Metastatic Breast Carcinoma in the Ovary (tissue), 3 donors: ENCODE measurements around the gene CYP26C1.

DNA sequence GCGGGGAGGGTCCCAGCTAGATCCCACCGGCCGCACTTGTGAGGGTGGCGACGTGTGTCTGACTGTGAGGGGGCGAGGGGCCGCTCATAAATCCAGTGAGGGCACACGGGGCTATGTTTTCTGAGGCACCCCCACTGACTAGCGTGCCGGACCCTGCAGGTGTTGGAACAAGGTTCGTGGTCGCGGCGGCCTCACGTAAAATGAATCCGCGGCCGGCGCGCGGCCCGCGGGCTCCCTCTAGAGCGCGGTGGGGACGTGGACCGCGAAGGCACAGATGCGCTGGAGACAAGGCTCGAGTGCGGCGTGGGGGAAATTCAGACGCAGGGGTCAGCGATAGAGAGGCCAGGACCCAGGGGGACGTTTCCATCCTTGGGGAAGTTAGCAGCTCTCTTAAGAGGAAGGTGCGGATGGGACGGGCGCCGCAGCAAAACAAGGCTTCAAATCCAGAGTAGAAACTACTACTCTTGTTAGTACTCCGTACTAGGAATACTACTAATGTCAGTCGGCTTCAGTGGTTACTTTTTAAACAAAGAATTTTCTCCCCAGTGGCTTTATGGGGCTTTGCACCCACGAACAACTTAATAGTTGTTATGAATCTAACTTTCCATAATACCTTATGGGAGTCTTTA lies 510 bp upstream of the IDE start:
- PRO-cap, 3 experiments = peak in 2 of 3 experiments; most common plus-strand start position 271 of the sequence (in 1); most common minus-strand start position 169 of the sequence (in 2)

- PRO-cap, 3 experiments = no peak in any of the 3 experiments
These were observed 6.6 kb upstream of the IDE start for GRCh38 chr10:92580521-92580831.

GRCh38 chr10:92757743-92758261 lies 68.0 kb downstream of the HHEX start:
- PRO-cap, 3 experiments = no peak in any of the 3 experiments

DNA sequence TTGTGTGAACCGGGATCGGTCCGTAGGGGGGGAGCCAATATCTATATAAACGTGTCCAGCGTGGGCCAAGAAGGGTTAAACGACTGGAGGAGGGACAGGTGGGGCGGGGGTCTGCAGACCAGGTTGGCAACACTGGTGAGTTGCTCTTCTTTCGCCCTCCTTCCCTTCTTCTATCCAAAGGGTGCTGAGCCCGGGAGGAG lies at the start of gene CYP26C1:
TSS of gene CYP26C1 (plus strand) at position 72 of the 200 bp plus-strand sequence.
- PRO-cap, 3 experiments = no peak in any of the 3 experiments

DNA sequence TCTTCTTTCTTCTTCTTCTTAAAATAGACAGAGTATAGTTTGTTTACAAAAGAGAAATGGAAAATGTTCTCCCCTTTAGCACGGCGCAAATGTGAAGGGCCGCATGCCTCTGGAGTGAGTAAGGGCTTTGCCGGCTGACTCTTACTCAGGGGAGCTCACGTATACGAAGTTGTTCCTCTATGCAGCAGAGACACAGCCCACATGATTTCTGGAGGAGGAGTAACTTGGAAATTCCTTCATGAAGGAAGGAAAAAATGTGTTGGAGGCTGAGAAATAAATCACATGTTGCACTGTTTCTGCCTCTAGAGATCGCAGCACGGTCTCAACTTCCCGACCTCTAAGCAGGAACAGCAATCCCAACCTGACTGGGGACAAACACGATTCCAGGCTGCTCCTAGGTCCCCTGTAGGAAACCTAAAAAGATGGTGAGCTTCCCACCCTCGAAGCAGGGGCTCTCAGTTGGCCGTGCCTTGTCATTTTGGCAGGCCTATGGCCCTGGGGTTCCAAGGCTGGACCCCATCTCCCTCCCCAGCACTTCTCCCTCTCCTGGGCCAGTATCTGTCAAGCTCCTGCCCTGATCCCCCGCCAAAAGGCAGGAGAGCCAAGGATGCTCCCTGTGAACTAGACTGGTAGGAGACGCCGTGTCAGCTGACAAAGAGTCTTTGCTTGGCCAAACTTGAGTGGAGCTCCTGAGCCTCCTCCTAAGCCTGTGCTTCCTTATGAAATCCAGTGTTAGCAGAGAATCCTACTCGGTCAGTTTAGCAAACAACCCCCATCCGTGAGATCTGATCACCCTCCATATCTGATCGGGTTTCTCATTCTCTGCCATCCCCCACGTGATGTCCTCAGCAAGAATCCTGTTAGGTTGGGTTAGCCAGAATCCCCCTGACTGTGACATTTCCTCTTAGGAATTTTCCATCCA lies 44.6 kb downstream of the MYOF start:
- PRO-cap, 3 experiments = peak in 3 of 3 experiments; most common plus-strand start position 729 of the sequence (in 2); most common minus-strand start position 93 of the sequence (in 1)

DNA sequence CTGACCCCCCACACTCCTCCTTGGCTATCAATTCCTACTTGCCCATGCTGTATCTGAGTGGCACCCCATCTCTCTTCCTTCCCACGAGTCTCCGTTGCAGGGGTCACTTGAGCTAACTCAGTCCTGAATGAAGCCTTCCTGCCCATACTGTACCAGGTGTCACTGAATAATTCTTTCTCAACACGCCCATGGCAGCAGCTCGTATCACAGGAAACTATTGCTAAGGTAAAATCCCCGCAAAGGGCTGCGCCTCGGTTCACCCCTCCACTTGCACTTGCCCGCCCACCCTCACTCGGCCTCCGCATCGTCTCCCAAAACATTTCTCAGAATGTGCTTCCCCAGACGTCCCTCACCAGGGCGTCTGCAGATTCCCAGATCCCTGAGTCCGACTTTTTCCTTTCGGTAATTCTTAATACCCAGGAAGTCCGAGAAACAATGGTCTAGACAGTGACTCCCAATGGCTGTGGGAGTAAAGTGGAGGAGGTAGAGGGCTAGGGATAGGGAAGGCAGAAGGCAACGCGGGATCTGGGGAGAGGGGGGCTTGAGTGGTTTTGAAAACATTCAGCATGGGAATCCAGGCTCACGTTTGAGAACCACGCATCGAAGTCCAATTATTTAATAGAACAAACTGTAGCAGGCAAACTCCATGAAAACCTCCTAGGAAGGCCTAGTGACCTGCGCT lies 43.8 kb downstream of the MYOF start:
- PRO-cap, 3 experiments = peak in 3 of 3 experiments; most common plus-strand start position 428 of the sequence (in 1); most common minus-strand start position 387 of the sequence (in 3)

DNA sequence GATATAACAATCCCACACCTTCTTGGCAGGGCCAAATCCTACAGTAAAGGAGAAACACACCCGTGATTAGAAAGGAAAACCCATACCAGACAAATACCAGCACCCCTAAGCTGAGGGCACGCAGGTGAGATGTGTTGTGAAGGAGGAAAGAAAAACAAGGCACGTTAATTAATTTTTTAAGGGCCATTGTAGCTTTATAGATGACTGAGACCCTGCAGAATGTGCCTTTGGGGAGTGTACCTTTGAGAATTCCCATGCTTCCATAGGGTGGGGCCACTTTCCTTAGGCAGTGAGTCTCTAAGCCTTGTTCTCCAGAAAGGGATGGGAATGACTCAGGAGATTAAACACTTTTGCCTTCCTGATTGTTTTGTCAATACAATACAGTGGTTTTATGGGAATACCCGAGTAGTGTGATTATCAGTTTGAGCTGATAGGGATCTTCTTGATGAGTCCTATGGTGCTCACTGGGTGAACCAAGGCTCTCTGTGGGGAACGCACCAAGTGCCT lies 6.4 kb downstream of the MYOF start:
- PRO-cap, 3 experiments = no peak in any of the 3 experiments

- PRO-cap, 3 experiments = no peak in any of the 3 experiments
These were observed 5.3 kb downstream of the RBP4 start for GRCh38 chr10:93595462-93596400.

GRCh38 chr10:93845766-93846171 lies 48.0 kb upstream of the SLC35G1 start:
- PRO-cap, 3 experiments = no peak in any of the 3 experiments

- PRO-cap, 3 experiments = peak in 1 of 3 experiments; most common minus-strand start chr10:94005193 (in 1)
These were observed 11.2 kb downstream of the PLCE1 start for GRCh38 chr10:94004895-94005384.

GRCh38 chr10:94687648-94687926 lies 4.1 kb downstream of the CYP2C18 start:
- PRO-cap, 3 experiments = no peak in any of the 3 experiments

- PRO-cap, 3 experiments = no peak in any of the 3 experiments
These were observed 35.9 kb upstream of the CYP2C9 start for GRCh38 chr10:94902365-94903116.

DNA sequence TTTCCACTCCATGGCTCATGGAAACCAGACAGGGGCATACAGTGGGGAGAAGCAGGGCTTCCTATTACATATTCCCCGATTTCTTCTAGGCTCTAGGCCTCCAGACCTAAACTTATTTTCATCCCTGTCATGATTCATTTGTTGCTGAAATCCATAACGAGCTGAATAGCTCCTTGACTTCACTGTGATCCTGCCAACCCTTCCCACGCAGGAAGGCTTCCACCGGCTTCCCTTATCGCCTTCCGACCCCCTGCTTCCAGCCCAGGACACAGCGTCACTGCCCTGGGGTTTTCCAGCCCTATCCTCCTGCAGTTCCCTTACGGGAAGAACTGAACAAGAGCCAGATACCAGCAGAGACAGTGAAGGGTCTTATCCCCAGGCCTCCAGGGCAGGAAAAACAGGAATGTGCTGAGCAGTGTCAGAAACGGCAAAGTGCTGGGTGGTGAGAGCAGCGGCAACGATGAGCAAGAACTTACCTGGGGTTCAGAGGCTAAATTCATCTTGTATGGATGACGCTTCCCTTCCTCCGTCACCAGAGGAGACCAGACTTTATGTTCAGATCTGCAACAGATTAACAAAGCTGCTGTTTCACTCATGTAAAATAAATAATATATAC lies 22.4 kb downstream of the PDLIM1 start:
- PRO-cap, 3 experiments = peak in 1 of 3 experiments; most common plus-strand start position 421 of the sequence (in 1); most common minus-strand start position 207 of the sequence (in 1)

DNA sequence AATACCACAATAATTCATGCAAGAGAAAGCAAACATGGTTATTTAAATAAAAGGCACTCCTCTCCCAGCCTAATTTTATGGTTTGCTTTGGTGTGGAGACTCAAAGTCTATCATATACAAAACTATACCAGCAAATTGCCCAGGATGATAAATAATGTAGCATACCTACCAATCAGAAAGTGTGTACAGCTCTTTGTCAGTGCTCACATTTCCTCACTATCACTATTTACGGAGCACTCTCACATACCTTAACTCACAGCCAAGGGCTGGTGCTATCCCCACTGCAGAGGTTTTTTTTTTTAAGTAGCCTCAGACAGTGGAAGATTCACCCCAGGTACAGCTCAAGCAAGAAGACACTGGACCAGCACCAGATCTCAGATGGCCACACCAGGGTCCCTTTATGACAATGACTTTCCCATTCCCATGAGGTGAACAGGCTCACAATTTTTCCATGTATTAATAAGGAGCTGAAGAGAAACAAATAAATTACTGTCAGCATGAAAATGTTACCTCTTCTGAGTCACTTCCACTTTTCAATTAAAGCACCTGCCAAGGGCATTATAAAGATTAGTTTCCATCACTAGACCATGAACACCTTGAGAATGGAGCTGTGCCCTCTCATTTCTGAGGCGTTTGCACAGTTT lies 2.4 kb downstream of the PDLIM1 start:
- PRO-cap, 3 experiments = peak in 1 of 3 experiments; most common plus-strand start position 256 of the sequence (in 1)

- PRO-cap, 3 experiments = peak in 1 of 3 experiments; most common minus-strand start chr10:95295687 (in 1)
These were observed 4.2 kb upstream of the PDLIM1 start for GRCh38 chr10:95294662-95295790.

GRCh38 chr10:95328577-95329444 lies 38.0 kb upstream of the PDLIM1 start:
- PRO-cap, 3 experiments = no peak in any of the 3 experiments

- PRO-cap, 3 experiments = no peak in any of the 3 experiments
These were observed 124.4 kb upstream of the PDLIM1 start for GRCh38 chr10:95415178-95415541.

DNA sequence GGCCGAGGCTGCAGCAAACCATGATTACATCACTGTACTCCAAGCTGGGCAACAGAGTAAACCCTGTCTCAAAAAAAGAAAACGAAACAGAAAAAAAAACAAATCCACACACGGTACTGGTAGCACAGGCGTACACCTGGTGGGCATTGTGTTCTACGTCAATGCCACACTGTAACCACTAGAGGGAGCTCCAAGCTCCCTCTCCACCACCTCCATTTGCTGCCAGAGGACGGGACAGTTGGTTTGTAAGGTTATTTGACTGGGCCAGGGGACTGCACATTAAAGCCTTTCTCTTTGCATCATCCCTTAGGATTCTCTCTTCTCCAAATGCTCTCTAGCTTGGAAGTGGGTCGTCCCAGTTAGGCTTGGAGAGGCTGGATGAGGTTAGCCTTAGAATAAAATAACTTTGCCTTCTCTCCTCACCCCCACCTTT lies 130.8 kb downstream of the SORBS1 start:
- PRO-cap, 3 experiments = no peak in any of the 3 experiments

GRCh38 chr10:95458622-95459201 lies 102.5 kb downstream of the SORBS1 start:
- PRO-cap, 3 experiments = no peak in any of the 3 experiments

- PRO-cap, 3 experiments = no peak in any of the 3 experiments
These were observed 48.0 kb downstream of the SORBS1 start for GRCh38 chr10:95513058-95513753.